Tongue (tissue), 2 donors: ENCODE measurements around a stretch of chr1.

GRCh38 chr1:91845850-91846305 lies 40.1 kb downstream of the TGFBR3 start:
- RAMPAGE, long total RNA, result no peak

DNA sequence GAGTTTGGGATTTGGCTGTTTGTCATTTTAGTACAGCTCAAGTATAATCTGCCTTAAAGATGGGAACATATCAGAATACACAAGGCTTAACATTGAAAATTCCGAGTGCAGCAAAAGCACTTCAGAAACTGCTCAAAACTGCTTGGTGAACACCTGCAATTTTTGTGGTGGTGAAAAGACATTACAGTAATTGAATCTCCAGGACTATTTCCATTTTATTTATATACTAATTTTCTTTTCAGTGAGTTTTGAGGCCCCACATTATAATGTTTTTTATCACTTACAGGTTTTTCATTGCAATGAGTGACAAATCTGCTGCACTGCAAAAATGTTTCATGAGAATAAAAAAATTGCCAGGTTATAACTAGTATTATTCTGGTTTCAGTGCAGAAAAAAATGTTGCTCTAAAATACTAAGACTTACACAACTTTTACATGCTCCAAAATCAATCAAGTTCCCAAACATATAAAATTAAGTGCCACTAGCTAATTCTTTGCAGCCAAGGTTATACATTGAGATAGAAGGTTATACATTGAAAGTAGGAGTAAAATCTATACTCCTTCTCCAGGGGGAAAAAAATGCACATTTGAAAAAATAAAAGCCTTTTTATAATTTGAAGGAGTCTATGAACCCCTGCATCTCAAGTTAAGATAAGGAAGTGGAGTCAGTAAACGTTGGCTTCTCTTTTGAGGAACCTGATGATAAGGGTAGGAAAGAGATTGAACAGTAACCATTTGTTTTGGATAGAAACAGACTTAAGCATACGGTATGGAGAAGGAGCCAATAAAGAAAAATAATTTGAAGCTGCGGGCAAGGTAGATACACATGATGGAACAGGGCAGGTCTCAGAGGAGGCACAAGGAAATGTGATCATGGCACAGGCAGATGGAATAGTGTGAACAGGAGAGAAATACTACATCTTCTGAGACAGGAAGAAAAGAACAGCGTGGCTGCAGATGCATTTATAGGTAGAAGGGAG lies 63.9 kb downstream of the RPAP2 start:
- RAMPAGE, long total RNA, result no peak

DNA sequence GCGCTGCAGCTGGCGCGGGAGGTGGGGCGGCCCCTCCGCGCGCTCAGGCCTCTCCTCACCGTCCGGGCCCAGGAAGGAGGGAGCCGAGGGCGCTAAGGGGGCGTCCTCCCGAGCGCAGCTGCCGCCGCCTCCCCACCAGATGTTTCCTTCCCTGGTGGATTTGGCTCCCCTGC lies 1.2 kb downstream of the GFI1 start:
- RAMPAGE, long total RNA, result no peak

DNA sequence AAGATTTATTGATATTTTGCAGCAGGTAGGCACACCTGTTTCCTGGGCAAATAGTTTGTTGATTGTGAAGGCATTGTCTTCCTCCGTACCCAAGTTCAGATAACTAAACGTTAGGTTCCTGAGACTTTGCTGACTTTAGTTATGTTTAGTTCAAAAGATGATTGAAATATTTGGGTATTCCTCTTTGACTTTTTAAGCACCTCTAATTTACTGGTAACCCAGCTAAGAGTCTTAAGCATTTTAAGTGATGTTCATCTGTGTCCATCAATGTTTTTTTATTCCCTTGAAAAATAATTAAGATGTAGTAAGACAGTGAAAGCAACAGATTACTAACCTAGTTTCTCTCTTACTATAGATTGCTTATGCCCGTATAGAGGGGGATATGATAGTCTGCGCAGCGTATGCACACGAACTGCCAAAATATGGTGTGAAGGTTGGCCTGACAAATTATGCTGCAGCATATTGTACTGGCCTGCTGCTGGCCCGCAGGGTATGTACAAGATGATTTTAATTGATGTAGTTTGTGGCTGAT lies 2.6 kb downstream of the RPL5 start:
- RAMPAGE, long total RNA, result no peak

- RAMPAGE, long total RNA, result no peak
Measured at GRCh38 chr1:92919294-92919996, 41.8 kb downstream of the DIPK1A start.

GRCh38 chr1:93078435-93078952 lies 589 bp upstream of the MTF2 start:
- RAMPAGE, long total RNA, result no peak

DNA sequence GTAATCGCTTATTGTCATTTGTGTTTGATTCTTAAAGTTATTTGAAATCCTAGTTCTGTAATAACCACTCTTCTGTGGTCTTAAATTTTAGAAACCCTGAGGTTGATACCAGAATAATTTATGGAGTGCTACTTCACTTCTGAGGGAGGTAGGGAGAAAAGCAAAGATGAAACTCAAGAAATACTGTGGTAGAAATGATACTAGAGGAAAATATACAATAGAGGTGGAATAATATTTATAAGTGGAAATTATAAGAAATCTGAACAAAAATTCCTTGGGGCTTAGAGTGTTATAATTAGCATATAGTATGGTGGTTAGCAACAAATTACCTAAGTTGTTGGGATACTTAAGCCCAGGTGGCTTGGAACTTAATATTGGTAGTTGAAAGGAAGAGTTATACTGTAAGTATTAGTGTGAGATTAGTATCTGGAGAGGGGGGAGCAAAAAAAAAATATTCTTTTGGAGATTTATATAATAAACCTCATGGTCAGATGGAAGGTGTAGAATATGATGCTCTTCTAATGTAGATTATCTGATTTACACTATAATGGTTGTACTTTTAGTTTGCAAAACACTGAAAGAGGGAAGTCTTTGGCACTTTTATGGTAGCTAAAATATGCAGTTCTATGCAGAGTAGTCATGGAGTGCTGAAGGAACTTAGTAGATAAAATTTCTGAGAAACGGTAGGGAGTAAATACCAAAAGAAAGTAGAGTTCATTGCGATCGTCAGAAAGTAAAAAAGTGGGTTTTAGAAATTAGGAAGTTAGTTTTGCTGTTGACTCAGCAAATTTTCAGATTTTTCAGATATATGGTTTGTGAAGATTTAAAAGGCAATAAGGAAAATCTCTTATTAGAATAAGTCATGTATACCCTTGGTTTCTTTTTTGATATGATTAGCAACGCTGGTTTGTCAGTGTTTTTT lies 45.6 kb downstream of the MTF2 start:
- RAMPAGE, long total RNA, result no peak

- RAMPAGE, long total RNA, result no peak
Measured at GRCh38 chr1:93324405-93325222, 21.1 kb upstream of the DR1 start.

- RAMPAGE, long total RNA, result no peak
Measured at GRCh38 chr1:93524009-93524351, 76.1 kb downstream of the FNBP1L start.

- RAMPAGE, long total RNA, result no peak
Measured at GRCh38 chr1:93587934-93588728, 93.5 kb downstream of the BCAR3 start.

DNA sequence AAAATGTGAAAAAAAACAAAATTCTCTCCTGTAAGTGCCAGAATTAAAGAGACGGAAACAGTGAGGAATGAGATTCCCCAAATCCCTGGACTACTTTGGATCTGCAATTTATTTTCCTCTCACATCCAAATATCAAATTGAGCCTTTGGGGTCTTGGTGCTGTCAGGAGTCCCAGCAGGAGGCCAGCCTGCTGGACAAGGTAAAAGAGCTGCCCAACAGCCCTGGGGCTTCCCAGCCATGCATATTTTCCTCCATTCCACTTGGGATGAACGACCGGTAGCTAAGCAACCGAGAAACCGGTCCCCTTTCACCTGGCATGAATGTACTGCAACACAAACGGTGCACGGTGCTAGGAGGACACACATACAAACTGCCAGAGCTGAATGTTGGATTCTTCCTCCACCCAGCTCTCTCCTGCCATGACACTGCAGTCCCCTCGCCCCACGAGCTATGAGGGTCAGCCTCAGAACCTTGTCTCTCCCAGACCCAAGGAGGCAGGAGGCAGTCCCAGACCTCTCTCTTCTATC lies 42.7 kb downstream of the BCAR3 start:
- RAMPAGE, long total RNA, result no peak

GRCh38 chr1:93693230-93693680 lies 11.6 kb upstream of the BCAR3 start:
- RAMPAGE, long total RNA, result no peak

DNA sequence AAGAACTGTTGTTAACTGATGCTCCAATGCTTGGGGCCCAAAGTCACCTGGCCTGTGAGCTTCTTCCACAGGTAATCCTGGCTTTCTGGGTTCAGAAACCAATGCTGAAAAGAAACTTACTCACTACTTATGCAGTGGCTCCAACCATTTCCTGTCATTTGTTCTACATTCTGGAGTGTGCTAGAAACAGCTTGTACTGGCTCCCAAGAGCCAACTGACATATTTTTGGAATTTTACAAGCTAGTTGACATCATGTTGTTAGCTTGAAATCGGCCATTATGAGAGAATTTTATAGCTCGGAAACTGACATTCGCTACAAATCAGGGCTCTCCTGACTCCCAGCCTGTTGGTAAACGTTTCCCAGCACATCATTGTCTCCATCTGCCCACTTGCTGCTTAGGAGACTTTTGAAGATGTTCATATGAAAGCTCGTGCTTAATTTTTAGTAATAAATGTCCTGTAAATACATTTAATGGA lies 67.3 kb downstream of the DNTTIP2 start:
- RAMPAGE, long total RNA, result no peak

- RAMPAGE, long total RNA, result no peak
Measured at GRCh38 chr1:93818214-93818589, 60.8 kb downstream of the DNTTIP2 start.

- RAMPAGE, long total RNA, result no peak
Measured at GRCh38 chr1:94039547-94039935, 81.4 kb downstream of the ABCA4 start.

GRCh38 chr1:94094394-94094999 lies 26.5 kb downstream of the ABCA4 start:
- RAMPAGE, long total RNA, result no peak

GRCh38 chr1:94322571-94323325 lies 85.4 kb upstream of the ARHGAP29 start:
- RAMPAGE, long total RNA, result no peak

- RAMPAGE, long total RNA, result no peak
Measured at GRCh38 chr1:94379494-94379993, 38.6 kb upstream of the ABCD3 start.

GRCh38 chr1:94382069-94382622 lies 36.0 kb upstream of the ABCD3 start:
- RAMPAGE, long total RNA, result no peak

DNA sequence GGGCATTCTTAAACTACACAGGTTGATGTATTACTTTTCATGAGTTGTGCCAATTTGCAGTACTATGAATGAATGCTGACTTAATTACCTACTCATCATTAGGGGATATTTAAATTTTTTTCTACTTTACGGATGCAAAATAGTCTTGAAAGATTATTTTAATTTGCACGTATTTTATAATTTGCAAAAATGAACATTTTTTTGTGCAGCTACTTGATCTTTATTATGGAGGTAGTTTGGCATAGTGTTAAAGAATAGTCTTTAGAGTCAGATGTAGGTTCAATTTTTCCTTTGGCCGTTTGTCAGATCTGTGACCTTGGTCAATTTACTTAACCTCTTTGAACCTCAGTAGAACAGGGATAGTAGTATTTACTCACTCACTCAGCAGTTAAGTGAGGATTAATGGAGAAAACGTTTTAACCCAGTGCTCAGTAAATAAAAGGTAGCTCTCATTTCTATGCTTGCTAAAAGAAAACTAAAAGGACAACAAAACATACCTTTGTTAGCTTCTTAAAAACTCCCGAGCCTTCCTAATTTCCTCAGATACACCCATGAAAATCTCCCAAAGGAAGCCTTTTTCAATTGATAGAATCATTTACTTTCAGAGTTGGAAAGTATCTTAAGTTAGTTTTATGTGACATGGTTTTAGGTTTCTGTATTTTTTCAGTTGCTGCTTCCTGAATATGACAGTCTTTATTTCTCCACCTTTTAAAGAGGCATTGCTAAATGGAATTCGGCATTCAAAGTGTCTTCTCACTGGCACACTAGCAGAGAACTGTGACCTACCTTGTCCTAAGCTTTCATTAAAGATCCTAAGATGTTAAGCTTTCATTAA lies 7.6 kb downstream of the ABCD3 start:
- RAMPAGE, long total RNA, result no peak